Mammary microvascular endothelial cell (primary cell): Measurements from ENCODE around the genes ADA and DBNDD2.

- RAMPAGE, long total RNA: no peak
These were observed 27.7 kb upstream of the TTPAL start for GRCh38 chr20:44447581-44448827.

DNA sequence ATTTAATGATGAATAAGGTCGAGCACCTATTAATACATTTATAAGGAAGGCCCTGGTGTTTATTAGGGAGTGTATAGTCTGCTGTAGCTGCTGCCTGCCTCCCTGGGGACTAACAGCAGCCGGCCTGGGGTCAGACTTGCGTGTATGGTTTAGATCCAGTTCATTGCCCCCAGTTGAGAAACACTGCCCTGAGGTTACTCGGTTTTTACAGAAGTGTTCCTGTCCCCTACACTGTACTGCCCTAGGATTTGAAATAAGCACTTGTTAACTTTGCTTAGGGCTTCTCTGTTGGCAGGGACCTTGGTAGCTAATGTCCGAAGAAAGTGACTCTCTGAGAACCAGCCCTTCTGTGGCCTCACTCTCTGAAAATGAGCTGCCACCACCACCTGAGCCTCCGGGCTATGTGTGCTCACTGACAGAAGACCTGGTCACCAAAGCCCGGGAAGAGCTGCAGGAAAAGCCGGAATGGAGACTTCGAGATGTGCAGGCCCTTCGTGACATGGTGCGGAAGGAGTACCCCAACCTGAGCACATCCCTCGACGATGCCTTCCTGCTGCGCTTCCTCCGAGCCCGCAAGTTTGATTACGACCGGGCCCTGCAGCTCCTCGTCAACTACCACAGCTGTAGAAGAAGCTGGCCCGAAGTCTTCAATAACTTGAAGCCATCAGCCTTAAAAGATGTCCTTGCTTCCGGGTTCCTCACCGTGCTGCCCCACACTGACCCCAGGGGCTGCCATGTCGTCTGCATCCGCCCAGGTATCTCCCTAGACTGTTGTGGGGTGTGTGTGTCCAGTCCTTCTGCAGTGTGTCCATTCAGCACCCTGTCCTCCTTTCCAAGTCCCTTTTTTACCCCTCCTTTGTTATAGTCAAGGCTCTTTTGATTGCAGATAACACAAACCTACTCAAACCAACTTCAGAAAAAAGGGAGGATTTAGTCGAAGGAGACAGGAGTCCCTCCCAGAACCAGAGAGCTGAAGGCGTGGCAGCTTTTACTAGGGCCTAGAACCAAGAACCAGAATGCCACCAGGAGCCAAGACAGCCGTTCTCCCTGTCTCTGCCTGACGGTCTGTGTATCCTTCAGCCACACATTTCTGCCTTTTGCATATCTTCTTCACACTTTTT is 4.4 kb downstream of the TTPAL start:
- RAMPAGE, long total RNA: no peak

- RAMPAGE, long total RNA: no peak
These were observed 18.5 kb downstream of the TTPAL start for GRCh38 chr20:44494030-44494747.

- RAMPAGE, long total RNA: no peak
These were observed 31.0 kb downstream of the ADA start for GRCh38 chr20:44620344-44621062.

DNA sequence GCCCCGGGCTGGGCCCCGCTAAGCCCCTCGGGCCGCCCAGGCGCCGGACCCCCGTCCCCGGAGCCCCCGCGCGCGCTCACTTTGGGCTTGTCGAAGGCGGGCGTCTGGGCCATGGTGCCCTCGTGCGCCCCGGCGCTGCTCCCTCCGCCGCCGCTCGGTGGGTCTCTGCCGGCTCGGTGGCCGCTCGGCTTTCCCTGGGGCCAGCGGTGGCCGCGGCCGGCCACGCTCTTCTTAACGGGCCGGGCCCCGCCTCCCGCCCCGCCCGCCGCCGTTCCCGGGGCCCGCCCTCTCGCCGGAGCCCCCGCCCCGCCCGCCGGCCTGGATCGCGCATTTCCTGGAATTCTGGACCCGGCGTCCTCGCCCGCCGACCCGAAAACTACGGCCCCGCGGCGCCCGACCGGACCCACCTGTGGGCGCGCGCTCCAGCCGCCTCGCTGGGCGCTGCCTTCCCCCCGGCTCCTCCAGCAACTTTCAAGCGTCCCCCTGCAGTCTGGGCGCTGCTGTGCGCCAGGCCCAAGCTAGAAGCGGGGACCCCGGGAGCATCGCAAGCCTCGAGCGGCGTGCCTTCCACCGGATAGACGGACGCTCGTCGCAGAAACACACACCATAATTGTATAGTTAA is at the start of gene ADA:
TSS of gene ADA (minus strand) at position 205 of the 622 bp plus-strand sequence.
- RAMPAGE, long total RNA: no peak

DNA sequence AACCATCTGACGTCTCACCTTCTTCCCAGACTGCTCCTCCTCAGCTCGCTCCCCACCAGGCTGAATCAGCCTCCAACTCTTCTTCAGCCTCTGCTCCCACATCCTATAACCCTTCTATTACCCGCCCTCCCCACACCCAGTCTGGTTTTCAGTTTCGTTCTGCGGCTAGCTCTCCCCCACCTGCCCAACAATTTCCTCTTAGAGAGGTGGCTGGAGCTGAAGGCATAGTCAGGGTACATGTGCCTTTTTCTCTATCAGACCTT is 20.1 kb upstream of the ADA start:
- RAMPAGE, long total RNA: no peak

DNA sequence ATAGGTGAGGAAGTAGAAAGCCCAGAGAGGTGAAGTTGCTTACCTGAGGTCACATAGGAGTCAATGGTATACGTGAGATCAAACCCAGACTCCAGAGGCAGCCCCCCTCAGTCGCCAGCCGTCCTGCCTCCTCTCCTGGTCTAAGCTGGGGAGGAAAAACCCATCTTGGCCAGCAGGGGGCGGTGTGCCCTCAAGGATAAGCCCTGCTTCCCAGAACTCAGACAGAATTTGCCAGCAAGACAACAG is 30.1 kb upstream of the CCN5 start:
- RAMPAGE, long total RNA: no peak

GRCh38 chr20:44738870-44739303 is 6.8 kb upstream of the KCNK15 start:
- RAMPAGE, long total RNA: no peak

DNA sequence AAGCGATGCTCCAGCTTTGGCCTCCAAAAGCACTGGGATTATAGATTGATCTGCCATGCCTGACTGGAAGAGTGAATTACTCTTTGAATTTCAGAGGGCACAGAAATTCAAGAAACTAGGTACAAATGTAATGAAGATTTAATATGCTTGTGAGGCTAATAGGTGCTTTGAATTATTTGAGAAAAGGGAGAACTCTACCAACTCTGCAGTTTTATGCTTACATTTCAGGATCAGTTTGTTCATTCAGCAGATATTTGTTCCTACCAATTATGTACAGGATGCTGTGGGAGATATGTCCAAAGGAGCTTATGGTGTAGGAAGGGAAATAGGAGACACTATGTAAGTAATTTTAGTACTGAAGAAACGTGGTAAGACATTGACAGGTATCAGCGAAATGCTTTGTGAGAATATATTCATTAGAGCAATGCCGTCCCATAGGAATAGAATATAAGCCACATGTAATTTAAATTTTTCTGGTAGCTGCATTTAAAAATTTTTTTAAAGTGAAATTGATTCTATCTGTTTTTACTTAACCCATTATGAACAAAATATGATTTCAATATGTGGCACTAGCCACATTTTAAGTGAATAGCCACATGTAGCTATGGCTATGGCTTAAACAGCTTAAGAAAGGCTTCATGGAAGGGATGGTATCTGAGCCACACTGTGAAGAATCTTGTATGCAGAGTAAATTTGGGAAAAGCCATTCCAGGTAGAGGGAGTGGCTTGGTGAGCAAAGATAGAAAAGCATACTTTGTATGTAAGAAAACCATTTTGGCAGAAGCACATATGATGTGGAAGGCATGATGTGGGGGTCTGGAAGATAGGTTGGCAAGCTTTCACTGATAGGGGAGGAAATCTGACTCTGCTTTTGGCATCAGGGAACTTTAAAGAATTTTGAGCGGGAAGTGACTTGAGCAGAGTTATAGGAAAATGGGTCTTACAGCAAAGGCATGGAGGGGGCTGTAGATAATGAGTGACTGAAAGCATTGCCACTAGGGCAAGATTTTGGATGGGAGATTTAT is 10.5 kb downstream of the YWHAB start:
- RAMPAGE, long total RNA: no peak

DNA sequence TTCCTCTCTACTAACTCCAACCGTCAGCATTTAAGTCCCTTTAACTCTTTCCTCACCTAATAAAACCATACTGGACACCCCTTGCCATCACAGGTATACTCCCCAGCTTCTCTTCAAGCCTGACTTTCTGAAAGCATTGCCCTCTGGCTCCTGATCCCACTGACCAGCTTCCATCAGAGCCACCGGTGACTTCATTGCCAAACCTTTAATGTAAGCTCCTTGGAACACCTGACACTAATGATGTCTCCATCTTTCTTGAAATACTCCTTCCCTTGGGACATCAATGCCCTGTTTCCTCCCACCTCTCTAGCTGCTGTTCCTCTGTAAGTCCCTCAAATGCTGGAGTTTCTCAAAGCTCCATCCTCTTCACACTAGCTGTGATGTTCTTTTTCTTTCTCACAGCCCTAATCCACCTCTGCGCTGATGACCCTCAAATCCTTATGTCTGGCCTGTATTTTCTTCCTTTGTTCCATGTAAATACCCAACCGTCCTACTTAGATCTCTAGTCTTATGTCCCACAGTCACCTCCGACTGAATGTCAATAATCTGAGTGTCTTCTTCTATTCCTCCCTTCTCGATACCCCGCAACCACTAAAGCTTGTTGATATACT is 7.0 kb downstream of the TOMM34 start:
- RAMPAGE, long total RNA: no peak

DNA sequence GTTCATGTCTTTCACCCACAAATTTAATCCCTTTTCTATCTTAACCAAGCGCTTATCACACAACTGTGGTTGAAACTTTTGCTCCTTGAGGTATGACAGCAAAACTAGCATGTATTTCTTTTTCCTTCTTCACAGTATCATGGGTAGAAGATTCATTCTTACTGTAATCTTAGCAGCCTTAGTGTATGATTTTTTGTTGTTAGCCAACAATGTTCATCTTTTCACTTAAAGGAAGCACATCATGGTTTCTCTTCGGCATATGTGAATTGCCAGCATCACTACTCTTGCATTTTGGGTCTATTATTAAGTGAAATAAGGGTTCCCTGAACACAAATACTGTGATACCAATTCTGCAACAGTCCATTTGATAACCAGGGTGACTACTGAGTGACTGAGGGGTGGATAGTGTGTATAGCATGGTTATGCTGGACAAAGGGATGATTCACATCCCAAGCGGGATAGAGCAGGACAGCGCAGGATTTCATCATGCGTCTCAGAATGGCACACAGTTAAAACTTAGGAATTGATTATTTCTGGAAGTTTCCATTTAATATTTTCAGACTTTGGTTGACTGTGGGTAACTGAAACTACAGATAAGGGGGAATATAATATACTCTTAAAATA is 41.7 kb downstream of the KCNS1 start:
- RAMPAGE, long total RNA: no peak

- RAMPAGE, long total RNA: no peak
These were observed 14.4 kb upstream of the WFDC12 start for GRCh38 chr20:45138492-45139333.

GRCh38 chr20:45329244-45329876 is 18.9 kb downstream of the SDC4 start:
- RAMPAGE, long total RNA: no peak

- RAMPAGE, long total RNA: no peak
These were observed 11.7 kb downstream of the SDC4 start for GRCh38 chr20:45336238-45337288.

DNA sequence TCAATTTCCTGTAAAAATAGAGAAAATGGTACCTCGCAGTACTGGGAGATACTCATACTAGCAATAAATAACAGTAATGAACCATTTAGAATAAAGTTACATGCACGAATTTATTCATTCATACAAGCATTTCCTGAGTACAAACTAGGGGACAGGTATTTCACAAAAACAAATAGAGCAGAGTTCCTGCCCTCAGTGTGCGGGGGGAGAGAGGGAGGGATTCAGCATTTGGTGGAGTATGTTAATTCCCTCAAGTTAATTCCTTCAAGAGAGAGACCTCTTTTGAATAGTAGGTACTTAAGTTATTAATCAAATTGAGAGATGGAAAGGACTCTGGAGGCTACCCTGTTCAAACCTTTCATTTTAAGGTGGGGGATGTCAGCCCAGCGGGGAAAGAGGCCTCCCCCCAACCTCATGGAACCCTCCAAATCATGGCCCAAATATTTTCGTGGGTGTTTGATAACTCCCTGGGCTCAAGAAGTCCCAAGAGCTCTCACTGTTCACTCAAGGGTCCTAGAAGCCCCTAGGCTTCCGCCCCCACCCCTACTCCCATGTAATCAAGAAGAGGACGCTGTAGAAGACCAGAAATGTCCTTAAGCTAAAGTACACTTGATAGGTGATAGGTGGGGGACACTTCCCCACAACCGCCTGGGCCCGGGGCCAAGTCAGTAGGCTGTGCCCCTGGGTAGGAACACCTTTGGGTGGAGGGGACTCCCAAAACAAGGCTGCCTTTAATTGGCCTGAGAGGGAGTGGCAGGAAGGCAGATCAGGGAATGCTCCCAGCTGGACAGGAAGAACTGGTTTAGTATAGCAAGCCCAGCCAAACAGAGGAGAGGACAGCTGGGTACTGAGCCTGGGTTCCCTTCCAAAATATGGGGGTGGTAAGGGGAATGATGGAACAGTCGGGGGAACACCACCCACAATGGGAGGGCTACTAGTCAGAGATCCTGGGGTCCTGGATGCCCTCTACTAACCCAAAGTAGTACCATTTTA is 2.9 kb downstream of the SDC4 start:
- RAMPAGE, long total RNA: no peak

DNA sequence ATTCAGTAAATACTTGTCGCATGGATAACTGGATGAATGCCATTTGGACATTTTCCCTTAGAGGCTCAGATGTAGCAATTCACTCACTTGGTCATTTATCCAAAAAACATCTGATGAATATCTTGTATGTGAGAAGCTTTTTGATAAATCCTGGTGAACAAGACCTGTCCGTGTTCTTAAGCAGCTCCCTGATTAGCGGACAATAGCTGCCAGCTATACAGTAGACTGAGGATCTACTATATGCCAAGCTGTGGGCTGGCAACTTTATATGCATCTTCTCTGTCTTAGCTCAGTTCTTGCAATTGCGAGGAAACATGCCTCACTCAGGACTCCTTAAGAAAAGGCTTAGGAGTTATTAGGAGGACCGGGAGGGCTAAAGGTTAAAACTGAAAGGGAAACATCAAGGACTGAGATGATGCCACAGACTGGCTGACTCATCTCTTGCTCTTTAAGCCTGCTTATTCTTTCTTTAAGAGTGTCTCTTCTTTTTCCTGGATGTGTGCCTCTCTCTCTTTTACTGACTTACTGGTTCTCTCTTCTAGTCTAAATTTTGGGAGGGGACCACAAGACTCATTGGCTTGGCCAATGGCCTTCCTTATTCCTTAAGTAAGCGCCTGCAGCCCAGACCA is 6.9 kb upstream of the SDC4 start:
- RAMPAGE, long total RNA: no peak

GRCh38 chr20:45407043-45407608 is 963 bp upstream of the DBNDD2 start:
- RAMPAGE, long total RNA: no peak

DNA sequence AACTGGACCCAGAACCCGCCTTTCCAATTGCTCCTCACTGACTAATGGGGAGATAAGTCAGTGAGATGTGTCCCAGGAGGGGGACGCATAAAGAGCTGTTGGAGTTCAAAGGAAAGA is 622 bp upstream of the DBNDD2 start:
- RAMPAGE, long total RNA: no peak

- RAMPAGE, long total RNA: no peak
These were observed at the start of gene DBNDD2 for GRCh38 chr20:45407726-45408434. Gene DBNDD2 (plus strand): TSS chr20:45408289.

- RAMPAGE, long total RNA: no peak
These were observed 3.8 kb upstream of the WFDC2 start for GRCh38 chr20:45465503-45466466.